PC-3 (cell line): ENCODE measurements around the gene EIF2S1.

DNA sequence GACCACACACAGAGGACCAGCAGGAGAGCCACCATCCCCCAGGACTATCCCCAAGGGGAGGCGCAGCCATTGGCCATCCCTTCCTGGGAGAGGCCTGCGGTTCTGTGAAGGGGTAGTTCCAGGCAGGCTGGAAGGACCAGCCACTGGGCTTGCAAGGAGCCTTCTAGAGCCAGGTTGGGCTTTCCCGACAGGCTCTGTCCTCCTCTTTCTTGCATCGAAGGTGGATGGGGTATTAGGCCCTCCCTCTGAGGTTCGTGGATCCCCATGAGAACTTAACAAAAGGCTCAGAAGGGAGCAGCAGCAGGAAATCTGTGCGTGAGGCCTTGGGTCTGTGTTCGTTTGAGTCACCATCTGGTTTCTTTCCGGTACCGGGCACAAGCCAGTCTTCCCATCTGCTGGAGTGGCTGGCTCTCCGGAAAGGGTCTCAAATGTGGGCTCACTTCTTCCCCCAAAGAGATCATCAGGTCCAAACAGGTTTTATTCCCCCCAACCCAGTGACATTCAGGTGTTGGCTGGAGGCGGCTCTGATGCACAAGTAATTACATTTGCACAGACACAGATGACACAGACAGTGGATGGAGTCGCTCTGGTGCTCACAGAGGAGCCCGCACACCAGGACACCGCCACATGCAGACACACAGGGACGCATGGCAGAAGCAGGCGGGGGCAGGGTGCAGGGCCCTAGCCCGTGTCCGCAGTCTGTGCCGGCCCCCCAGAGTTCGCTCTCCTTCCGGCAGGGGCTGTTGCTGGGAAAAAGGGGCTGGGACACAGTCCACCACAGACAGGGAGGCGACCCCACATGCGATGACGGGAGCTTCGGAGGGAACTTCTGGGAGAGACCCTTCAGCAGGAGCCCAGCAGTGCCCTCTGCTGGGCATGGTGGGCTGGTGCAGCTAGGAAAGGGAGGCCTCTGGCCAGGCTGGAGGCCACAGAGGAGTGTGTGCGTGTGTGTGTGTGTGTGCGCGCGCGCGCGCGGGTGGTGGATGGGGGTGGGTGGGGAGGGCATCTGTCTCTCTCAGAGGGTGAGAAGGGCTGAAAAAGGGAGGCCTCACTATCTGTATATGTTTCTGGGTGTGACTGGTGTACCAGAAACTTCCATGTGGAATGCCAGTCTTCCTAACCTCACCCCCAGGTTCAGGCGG lies 60.2 kb downstream of the PLEKHG3 start:
- RAMPAGE, long total RNA = no peak

- RAMPAGE, long total RNA = no peak
These were observed 2.1 kb downstream of the RAB15 start for GRCh38 chr14:64970107-64970458.

- RAMPAGE, long total RNA = no peak
These were observed 134.1 kb upstream of the MAX start for GRCh38 chr14:65236396-65236770.

- RAMPAGE, long total RNA = no peak
These were observed 140.5 kb upstream of the MAX start for GRCh38 chr14:65242795-65243316.

GRCh38 chr14:66662707-66663363 lies 154.9 kb downstream of the GPHN start:
- RAMPAGE, long total RNA = no peak

- RAMPAGE, long total RNA = no peak
These were observed 1.6 kb downstream of the ATP6V1D start for GRCh38 chr14:67357999-67358422.

DNA sequence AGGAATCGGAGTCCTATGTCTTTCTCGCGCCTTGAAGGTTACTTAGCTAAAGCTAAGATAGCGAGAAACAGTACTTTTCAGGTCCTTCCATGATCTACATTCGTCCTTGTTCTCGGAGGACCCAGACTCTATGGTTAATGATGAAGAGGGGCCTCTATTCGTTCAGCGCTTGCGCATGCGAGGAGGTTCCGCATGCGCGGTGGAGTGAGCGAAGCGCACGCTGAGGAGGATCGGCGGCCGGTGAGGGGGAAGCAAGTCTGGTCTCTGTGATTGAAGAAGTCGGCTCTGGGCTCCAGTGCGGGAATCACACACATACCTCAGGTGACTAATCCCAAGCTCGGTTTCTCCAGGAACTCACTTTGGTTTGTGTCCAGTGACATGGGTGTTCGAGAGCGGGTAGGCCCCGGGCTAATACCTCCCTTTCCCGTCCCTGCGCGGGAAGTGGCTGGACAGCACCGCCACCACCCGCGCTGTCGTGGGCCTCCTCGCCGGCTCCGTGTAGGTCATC lies at the start of gene EIF2S1:
EIF2S1 (plus strand) TSS at position 193 of the 508 bp plus-strand sequence.
- RAMPAGE, long total RNA = start-site peak on the plus strand centred at position 210 of the sequence, 27 bp wide, 824 and 427 reads in 2 replicates

- RAMPAGE, long total RNA = no peak
These were observed 17.9 kb upstream of the PLEKHH1 start for GRCh38 chr14:67514828-67515939.

DNA sequence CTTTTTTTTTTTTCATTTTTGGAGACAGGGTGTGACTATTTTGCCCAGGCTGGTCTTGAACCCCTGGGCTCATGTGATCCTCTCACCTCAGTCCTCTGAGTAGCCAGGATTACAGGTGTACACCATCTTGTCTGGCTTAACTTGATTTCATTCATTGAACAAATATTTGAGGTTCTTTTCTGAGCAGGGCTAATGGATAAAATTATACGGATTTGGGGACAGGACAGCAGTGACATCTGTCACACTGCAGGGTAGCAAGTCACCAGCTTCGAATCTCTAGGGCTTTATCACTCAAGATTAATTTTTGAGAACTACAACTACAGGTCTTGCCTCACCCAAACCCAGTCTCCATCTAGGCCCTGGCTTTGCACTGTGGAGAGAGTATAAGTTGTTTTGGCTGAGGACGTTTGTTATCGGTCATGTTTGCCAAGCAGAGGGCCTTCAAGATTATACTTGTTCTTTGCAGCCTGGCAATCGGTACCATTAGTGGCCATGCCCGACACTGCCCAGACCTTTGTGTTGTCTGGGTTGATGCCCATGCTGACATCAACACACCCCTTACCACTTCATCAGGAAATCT lies 25.5 kb downstream of the ARG2 start:
- RAMPAGE, long total RNA = no peak

DNA sequence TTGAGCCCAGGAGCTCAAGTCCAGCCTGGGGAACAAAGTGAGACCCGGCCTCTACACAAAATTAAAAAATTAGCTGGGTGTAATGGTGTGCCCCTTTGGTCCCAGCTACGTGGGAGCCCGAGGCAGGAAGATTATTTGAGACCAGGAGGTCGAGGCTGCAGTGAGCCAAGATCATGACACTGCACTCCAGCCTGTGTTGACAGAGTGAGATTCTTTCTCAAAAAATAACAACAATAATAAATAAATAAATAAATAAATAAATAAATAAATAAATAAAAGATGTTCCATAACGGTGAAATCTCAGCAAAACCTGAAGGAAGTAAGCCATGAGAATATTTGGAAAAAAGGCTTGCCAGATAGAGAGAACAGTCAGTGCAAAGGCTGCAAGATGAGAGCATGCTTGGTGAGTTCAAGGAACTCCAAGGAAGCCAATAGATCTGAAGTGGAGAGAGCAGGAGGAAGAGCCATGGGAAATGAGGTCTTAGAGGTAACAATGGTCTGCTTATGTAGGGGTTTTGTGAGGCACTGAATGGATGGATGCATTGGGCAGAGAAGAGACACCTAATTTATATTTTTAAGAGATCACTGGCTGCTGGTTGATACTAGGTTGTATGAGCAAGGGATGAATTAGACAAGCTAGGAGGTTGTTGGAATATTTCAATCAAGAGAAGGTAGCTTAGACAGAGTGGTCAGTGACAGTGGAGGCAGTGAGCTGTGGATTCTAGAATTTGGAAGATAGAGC lies 176.8 kb downstream of the RAD51B start:
- RAMPAGE, long total RNA = no peak

DNA sequence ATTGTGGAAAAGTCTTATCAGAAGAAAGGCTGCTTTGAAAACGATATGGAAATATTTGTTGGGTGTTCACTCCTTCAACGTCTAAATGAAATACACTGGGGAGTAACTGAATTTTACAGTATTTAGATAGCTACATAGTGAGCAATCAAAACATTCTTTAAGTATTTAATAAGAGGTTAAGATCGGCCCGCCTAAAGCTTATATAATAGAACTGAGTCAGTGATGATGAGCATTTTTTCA lies 228.3 kb downstream of the RAD51B start:
- RAMPAGE, long total RNA = no peak

GRCh38 chr14:68074732-68075498 lies 255.3 kb downstream of the RAD51B start:
- RAMPAGE, long total RNA = no peak

DNA sequence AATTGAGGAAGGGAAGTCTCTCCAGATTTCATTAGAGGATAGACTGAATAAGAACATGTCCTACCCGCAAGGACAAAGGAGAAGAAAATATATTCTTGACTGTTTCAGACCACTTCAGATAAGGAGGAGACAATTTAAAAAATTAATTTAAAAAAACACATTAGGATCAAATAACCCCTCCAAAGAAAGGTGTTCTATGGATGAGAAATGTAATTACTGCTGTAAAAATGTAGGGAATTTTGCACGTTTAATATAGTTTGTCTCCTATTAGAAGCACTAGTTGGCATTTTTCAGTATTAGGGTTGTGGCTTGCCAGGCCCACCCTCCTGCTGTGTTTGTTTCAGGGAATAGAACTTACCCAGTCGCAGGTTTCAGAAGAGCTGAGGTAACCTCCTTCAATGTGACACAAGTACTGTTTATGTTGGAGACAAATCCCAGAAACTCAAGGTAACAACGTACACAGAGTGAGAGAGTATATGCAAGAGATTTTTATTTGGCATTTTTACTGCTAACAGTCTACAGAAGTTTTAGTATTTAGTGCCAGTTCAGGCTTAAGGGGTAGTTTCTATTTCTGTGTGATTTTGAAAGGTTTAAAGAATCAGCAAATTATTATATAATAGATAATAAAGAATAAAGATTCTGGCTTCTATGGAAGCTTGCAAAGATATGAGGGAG lies 284.2 kb downstream of the RAD51B start:
- RAMPAGE, long total RNA = no peak

- RAMPAGE, long total RNA = no peak
These were observed 322.2 kb downstream of the RAD51B start for GRCh38 chr14:68141778-68142168.

DNA sequence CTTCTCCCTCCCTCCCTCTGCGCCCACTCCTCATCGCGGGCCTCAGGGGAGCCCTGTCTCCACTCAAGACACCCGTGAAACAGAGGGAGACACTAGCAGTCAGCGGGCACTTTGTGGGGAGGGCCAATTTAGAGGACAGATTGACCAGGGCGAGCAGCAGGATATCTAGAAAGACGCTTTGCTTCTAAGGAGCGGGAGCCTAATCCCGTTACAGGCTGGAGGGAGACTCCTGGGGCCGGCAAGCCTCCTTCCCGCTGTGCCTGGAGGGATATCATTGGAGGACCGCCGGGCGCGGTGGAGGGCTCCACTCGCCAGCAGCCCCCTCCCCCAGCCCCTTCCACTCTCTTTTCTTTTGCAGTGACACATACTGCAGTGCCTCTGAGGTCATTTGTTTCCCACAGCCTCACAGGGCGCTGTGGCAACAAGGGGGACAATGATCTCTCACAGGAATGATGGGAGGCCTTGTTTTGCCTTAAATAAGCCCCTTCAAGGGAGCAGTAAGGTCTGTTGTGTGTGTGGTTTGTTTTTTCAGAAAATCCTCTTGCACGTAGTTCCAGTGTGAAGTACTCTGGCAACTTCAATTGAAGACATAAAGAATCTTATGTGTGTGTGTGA lies 428.6 kb downstream of the ZFP36L1 start:
- RAMPAGE, long total RNA = no peak

DNA sequence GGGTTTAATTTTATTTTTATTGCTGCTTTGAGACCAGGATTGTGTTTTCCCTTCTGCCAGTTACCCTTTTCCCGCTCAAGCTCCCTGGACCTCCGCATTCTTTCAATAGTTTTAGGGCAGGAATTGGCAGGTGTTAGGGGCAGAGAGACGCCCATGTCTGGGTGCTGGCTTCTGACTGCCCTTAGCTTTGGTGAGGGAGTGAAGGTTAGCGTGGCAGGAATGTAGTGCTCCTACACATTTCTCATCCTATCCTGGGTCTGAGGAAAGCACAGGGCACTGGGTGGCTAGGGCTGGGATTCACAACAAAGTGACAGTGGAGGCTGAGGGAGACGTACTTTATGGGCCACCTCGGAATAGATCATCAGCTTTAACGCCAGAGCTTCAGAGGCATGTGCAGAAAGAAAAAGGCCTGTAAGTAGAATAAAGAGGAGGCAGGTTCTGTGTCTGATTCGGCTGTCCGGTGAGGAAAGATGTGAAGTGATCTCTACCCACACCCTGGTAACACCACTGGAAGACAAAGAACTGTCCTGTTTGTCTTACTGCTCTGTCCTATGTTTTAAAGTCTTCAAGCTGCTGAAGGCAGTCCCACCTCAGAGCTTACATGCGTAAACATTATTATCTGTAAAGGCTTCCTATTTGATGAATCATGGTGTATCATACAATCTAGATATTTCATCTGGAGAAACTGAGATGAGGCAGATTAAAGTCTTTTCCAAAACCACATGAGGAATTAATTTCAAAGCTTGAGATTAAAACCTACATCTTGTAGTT lies 427.9 kb downstream of the ZFP36L1 start:
- RAMPAGE, long total RNA = no peak

- RAMPAGE, long total RNA = no peak
These were observed 401.3 kb downstream of the ZFP36L1 start for GRCh38 chr14:68391540-68391954.

DNA sequence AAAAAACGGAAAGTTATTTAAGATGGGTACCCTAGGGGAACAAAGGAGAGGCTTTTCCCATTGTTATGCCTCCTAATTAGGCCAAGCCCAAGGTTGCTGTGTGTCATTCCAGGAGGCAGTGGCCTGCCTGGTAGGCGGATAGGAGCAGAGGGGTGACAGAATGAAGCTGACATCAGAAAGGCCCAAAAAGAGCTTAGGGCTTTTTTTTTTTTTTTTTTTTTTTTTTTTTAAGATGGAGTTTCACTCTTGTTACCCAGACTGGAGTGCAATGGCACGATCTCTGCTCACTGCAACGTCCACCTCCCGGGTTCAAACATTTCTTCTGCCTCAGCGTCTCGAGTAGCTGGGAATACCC lies 342.9 kb downstream of the ZFP36L1 start:
- RAMPAGE, long total RNA = no peak

DNA sequence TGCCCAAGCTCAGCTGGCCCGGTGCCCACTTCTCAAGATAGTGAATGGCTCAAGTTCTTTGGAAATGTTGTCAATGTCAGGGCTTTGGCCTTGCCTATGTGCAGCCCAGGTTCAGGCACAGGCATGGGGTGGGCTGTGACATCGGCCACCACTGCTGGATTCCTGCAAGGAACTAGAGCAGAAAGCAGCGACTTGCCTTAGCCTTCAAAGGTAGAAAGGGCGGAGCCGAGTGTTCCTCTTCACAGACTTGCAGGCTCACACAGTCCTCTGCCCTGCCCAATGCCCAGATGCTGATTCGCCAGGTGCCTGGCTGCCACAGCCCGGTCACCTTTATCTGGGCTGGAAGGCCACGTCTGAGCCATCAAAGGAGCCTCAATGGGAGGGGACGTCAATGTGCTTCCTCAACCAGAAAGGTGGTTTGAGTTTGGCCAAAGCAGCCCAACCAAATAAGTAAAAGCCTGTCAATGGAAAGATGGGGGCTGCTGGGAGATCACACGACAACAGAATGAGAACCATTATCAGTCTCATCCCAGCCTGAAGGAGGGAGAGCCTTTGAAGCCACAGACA lies 291.1 kb downstream of the ZFP36L1 start:
- RAMPAGE, long total RNA = no peak

DNA sequence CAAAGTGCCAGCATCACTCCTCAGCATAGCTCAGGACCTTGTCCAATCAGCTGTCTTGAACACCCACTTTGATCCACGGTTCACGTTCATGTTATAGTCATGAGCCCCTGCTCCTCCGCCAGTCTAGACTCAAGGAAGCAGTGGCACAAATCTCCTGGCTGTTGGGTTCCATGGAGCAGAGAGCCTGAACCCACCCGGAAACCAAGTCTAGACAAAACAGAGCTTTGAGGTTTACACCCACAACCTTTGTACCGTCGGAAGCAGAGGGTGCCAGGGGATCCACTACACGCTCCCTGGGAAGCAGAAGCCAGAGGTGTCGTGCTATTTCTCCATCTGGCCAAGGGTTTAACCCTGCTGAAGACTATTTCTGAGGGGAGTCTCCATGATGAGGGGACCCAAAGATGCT lies 285.1 kb downstream of the ZFP36L1 start:
- RAMPAGE, long total RNA = no peak